LHCN-M2 (cell line): ENCODE results near the genes SIRT2 and ZFP36.

DNA sequence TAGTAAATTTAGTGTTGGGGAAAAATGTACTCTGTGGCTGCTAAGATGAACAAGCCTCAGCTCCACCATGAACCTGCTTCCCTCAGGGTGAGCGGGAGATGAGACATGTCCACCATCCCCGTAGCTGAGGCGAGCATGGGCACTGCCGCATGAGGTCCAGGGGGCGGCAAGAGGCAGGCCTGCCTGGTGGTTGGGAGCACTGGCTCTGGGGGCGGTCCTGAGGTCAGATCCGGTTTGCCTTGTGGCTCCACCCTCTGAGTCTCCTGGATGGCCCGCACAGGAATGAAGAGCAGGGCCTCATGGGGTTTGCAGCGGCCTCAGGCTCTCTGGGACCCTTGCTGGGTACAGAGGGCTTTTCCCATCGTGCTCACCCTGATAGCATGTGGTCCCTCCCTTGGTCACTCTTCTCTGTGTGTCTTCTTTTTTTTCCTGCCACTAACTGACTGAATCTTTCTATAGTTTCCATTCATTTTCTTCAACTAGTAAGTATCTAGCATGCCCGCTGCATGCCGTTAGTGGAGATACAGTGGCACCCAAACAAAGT is 37.4 kb downstream of the CAPN12 start:
- RAMPAGE, long total RNA = no peak

- RAMPAGE, long total RNA = no peak
Observed at GRCh38 chr19:38720195-38720781, 24.0 kb downstream of the CAPN12 start.

- RAMPAGE, long total RNA = no peak
Observed at GRCh38 chr19:38734944-38735797, 9.1 kb downstream of the CAPN12 start.

GRCh38 chr19:38752691-38753669 is 8.7 kb upstream of the CAPN12 start:
- RAMPAGE, long total RNA = no peak

DNA sequence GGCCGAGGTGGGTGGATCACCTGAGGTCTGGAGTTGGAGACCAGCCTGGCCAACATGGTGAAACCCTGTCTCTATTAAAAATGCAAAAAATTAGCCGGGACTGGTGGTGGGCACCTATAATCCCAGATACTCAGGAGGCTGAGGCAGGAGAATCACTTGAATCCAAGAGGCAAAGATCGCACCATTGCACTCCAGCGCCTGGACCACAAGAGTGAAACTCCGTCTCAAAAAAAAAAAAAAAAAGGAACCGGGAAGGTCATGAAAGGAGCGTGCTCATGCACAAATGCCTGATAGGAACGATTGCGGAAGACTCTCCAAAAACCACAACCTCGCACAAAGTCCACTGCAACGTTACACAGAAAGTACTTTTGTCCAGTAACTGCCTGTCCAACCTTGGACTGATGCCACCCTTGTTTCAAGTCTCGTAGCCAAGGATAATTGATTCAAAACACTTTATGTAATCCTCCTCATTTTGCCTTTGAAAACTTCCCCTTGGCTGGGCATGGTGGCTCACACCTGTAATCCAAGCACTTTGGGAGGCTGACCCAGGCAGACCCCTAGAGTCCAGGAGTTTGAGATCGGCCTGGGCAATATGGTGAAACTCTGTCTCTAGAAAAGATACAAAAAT is 13.8 kb downstream of the LGALS7 start:
- RAMPAGE, long total RNA = no peak

DNA sequence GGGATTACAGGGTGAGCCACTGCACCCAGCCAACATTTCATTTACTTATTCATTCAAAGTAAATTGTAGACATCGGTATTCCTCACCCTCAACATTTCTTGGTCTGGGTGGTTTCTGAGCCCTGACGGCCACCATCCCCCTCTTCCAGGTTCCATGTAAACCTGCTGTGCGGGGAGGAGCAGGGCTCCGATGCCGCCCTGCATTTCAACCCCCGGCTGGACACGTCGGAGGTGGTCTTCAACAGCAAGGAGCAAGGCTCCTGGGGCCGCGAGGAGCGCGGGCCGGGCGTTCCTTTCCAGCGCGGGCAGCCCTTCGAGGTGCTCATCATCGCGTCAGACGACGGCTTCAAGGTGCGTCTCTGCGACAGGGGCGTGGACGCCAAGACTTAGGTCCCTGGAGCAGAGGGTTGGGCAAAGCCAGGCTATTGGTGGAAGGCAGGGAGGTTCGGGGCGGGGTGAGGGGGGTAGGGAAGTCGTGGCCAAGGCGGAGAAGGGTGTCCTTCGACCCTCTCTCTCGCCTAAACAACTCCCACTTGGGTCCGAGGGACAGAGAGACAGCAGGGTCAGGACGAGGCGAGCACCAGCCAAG is 1.6 kb downstream of the LGALS7B start:
- RAMPAGE, long total RNA = no peak

DNA sequence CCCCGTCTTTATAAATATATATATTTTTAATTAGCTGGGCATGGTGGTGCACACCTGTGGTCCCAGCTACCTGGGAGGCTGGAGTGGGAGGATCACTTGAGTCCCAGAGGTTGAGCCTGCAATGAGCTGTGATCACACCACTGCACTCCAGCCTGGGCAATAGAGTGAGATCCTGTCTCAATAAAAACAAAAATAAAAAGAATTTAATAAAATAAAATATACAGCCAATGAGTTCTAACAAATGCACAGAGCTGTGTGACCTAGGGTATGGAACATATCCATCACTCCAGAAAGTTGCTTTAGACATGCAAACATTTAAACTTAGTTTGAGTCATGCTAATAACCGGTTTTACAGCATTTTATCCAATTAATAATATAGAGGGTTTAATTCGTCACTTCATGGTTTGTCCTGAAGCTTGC is 10.4 kb downstream of the LGALS7B start:
- RAMPAGE, long total RNA = no peak

GRCh38 chr19:38819071-38819732 is 6.5 kb upstream of the LGALS4 start:
- RAMPAGE, long total RNA = no peak

DNA sequence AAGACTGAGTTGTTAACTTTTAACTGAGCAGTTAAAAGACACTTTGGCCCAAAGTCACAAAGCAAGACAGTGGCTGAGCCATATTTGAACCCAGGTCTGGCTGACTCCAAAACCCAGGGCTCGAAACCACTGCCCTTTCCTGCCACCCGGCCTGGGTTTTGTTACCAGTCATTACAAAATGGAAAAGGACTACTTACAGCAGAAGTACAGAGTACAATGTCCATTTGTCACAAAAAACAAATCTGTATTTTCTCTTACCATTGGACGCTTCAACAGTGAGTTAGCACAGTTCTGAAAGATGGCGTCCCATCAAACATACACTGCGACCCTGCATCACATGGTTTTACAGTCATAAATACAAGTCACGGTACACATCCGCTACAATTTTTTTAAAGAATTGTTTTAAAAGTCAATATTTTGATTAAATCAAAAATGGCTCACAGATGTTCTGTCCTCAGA is 8.4 kb downstream of the HNRNPL start:
- RAMPAGE, long total RNA = no peak

GRCh38 chr19:38843852-38845089 is 5.5 kb downstream of the HNRNPL start:
- RAMPAGE, long total RNA = no peak

GRCh38 chr19:38848315-38848859 is 1.4 kb downstream of the HNRNPL start:
- RAMPAGE, long total RNA = no peak

DNA sequence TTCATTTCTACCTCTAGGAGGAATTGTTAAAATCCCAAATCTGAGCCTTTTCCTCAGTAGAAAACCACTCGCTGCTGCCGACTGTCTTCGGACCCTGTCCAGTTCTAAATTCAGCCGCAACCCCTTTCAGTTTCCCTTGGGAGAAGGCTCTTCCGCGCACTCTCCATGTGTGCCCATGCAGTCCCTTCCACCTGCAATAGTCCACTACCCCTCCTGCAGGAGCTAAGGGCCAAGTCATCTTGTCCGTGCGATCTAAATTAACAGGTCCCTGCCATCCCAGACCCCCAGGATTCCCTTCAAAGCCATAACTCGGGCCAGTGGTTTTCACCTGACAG is 921 bp upstream of the HNRNPL start:
- RAMPAGE, long total RNA = no peak

DNA sequence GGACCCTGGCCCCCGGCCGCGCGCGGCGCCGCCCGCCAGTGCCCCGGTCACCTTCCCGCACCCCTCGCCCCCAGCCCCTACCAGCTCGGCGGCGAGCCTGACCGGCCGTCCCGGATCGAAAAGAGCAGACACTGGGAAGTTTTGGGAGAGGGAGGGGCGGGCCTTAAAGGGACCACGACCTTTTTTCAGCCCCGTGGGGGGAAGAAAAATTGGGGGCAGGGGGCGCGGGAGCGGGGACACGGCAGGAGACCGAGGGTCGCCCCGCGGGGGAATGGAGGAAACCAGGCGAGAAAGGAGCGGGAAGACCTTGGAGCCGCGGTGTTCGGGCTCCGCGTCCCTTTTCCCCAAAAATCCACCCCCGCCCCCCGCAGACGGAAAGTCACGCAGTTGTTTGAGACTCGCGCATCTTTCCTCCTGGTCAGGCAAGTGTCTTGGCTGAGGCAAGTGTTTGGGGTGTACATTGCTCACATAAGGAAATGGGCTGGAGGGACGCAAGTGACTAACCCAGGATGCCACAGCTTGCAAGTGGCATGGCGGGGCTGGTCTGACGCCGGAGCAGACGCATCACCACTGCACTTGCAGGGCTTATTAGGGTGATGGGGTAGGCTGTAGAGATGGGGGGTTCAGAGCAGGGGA is 2.5 kb upstream of the HNRNPL start:
- RAMPAGE, long total RNA = no peak

GRCh38 chr19:38878542-38879100 is 546 bp upstream of the RINL start:
- RAMPAGE, long total RNA = no peak

GRCh38 chr19:38899430-38900113 is at the start of gene SIRT2:
Gene SIRT2 (minus strand): TSS chr19:38899618.
- RAMPAGE, long total RNA = no peak

DNA sequence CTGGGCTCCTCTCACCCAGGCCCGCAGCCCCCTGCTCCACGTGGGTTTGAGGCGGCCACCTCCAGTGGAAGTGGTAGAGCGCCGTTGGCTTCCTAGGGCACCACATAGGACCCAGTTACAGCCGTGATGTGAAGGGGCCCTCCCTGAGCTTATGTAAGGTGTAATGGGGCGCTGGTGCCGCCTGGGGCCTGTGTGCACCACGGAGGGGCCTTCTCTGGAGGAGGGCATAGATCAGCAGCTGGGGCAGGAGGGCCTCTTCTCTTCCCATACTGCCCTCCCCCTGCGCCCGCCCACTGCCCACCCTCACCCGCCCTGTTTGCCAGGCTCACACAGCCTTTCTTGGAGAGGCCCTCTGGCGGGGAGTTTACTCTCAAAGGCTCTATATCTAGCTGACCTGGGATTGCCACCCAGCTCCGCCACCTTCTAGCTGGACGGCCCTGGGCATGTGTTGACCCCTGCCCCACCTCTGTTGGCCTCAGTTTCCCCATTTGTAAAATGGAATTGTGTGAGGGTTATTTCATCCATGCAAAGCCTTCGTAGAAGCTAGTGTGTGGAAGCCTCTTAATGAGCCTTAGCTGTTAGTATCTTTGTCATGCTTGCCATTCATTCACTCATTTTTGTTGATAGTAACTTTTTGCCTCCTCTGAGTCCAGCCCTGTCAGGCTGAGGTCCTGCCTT is 20.1 kb downstream of the PAK4 start:
- RAMPAGE, long total RNA = no peak

- RAMPAGE, long total RNA = no peak
Observed at GRCh38 chr19:39196582-39196861, 242 bp upstream of the NCCRP1 start.

- RAMPAGE, long total RNA = no peak
Observed at GRCh38 chr19:39198022-39198376, 1.2 kb downstream of the NCCRP1 start.

- RAMPAGE, long total RNA = no peak
Observed at GRCh38 chr19:39352512-39353034, 10.4 kb downstream of the SAMD4B start.

DNA sequence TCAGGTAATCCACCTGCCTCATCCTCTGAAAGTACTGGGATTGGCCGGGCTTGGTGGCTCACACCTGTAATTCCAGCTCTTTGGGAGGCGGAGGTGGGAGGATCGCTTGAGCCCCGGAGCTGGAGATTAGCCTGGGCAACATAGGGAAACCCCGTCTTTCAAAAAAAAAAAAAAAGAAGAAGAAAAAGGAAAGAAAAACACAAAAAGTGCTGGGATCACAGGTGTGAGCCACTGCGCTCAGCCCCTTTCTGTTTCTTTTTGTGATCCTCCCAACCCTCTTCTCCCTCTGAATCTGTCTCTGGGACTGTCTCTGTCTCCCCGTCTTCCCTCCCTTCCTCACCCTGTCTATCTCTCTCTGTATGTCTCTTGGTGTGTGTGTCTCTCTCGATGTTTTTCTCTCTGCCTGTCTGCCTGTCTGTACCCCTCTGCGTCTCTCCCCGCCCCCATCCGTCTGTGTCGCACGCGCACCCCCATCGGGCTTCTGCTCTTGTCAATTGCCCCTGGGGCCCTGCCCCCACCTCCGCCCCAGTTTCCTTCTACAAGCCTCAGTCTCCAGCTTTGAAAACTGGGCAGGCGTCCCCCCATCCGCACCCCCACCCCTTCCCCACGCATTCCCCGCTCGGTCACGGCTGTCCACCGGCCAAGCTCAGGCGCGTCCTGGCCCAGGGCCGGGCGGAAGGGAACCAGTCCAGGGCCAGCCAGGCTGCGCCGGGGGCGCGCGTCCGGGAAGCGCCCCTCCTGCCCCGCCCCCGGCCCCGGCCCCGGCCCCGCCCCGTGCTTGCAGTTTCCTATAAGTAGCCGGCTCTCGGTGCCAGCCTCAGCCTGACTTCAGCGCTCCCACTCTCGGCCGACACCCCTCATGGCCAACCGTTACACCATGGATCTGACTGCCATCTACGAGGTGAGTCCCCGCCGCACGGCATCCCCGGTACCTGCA is at the start of gene ZFP36:
ZFP36 (plus strand) TSS at position 820 of the 937 bp plus-strand sequence.
- RAMPAGE, long total RNA = no peak